Transverse colon (tissue), 4 donors: ENCODE measurements around a stretch of chr15.

GRCh38 chr15:39433445-39433777 is 147.5 kb upstream of the THBS1 start:
- PRO-cap = no peak
- RAMPAGE, long total RNA, 4 experiments = no peak in any of the 4 experiments

GRCh38 chr15:39595290-39596490 is 14.8 kb downstream of the THBS1 start:
- PRO-cap = no peak
- RAMPAGE, long total RNA, 4 experiments = start-site peak on the plus strand in 2 of 4 experiments, at chr15:39595643-39596323 at its widest, 22 to 110 reads per replicate

- PRO-cap = no peak
- RAMPAGE, long total RNA, 4 experiments = no peak in any of the 4 experiments
These were observed 33.2 kb downstream of the BMF start for GRCh38 chr15:40075290-40076138.

DNA sequence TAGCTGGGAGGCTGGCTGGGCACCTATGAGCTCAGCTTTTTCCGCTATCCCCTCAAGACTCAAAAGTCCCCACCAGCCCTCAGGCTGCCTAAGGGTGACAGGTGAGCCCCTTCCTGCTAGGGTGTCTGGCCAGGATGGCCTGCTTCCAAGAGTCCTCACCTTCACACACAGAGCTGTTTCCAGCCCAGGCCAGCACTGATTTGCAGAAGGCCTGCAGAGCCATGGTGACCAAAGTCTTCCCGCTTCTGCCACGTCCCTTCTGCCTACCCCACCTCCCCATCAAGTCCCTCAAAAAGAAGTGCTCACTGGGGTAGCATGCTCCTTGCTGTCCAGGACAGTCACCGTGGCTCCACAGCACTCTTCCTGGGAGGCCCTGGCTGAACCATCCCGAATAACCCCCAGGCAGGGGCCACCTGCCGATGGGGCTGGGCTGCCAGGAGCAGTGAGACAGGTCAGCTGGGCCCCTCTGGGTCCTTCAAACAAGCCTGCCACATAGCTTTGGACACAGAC is 20.4 kb downstream of the BMF start:
- PRO-cap = no peak
- RAMPAGE, long total RNA, 4 experiments = start-site peak on the minus strand in 1 of 4 experiments, centred at position 317 of the sequence, 18 reads per replicate

DNA sequence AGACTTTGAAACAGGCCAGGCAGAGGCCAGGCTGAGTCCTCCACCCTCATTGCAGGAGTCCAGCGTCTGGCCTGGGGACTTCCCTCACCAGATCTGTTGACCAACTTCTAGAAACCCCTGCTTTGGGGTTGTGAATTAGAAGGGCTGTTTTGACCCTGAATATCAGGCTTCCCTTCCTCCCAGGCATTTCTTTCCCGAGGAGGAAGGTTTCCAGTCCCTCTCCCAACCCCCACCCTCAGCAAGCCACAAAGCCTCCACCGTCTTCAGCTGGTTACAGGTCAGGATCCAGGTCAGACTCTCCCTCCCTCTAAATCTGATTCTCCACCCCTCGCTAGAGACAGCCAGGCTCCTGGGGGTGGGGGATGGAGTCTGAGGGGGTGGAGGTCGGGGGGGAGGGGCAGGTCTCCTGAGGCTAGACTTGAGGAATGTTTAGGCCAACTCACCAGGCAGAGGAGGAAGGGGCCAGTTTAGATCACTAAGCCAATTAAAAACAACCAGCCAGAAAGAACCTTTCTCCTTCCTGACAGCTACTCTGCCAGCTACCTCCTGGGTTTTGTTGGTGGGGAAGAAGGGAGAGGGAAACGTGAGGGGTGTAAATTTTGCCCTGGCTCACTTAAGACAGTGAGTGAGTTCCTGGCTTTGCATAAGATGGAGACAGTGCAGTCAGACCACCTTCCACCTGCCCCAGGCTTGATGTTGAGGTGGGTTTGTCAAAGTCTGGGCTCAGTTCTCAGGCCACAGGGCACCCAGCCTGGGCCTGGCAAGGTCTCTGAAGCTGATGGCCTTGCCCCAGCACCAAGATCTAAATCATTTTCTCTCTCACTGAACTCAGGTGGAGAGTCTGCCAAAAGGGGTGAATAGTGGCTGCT is 19.6 kb downstream of the BMF start:
- PRO-cap = no peak
- RAMPAGE, long total RNA, 4 experiments = no peak in any of the 4 experiments

GRCh38 chr15:40105937-40106463 is 2.7 kb downstream of the BMF start:
- PRO-cap = no peak
- RAMPAGE, long total RNA, 4 experiments = start-site peak on the minus strand in 1 of 4 experiments, at chr15:40106066-40106208 at its widest, 23 reads per replicate

DNA sequence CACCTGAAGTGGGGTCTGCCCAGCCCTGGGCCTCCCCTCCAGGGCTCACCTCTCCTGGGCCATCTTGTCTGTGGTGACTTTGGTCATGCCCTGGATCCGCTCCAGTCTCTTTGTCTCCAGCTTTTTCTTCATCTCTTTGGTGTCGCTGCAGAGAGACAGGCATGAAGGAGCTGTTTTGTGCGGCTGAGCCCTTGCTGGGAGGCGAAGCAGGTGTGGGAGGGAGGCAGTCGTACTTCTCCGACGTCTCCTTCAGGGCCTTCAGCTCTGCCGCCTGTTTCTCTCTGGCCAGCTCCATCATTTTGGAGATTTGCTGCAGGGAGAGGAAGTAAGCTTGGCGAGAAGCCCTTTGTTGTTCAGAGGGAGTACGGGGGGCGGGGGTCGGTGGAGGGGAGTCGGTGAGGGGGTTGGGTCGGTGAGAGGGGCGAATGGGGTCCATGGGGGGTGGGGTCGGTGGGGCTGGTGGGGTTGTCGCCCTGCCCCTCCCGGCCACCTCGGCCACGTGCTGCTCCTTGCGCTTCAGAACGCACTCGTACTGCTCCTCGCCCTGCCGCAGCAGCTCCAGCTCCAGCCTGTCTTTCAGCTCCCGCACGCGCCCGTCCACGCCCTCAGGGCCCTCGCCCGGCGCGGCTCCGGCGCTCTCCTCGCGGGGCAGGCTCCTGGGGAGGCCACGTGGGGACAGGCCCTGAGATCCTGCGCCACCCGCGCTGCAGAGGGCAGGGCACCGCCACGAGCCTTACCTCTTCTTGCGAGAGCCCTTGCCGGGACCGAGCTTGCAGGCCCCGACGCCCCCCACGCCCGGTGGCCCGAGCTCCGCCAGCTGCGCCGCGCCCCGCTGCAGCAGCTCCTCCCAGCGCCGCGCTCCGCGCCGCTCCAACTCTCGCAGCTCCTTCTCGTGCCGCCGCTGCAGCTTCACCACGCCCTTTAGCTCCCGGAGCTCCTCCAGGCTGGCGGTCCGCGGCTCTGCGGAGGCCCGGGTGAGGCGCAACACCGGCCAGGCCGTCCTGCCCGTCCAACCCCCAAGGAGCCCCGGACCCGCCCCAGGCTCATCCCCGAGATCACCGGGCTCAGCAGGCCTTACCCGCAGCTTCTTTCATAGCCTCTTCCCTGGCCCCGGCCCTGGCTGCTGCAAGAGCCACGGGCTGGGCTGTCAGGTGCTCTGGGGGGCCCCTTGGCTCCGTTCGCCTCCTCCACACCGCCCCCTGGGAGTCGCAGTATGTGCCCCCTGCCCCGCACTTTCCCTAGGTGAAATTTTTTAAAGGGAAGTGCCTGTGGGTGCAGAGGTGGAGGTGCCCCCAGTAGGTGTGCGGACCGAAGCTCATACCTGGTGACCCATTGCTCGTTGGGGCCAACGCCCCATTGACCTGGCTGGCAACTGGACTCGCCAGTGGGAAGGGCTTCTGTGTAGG is 8.2 kb upstream of the ANKRD63 start:
- PRO-cap = no peak
- RAMPAGE, long total RNA, 4 experiments = start-site peak on the minus strand in 2 of 4 experiments, centred at positions 624 to 794 of the sequence, 7 to 16 reads per replicate

GRCh38 chr15:40344715-40345211 is 4.0 kb upstream of the CCDC9B start:
- PRO-cap = bidirectional peak, plus-strand start at chr15:40344883, minus-strand start at chr15:40344840; bidirectional peak, plus-strand start at chr15:40345014, minus-strand start at chr15:40345024
- RAMPAGE, long total RNA, 4 experiments = no peak in any of the 4 experiments

DNA sequence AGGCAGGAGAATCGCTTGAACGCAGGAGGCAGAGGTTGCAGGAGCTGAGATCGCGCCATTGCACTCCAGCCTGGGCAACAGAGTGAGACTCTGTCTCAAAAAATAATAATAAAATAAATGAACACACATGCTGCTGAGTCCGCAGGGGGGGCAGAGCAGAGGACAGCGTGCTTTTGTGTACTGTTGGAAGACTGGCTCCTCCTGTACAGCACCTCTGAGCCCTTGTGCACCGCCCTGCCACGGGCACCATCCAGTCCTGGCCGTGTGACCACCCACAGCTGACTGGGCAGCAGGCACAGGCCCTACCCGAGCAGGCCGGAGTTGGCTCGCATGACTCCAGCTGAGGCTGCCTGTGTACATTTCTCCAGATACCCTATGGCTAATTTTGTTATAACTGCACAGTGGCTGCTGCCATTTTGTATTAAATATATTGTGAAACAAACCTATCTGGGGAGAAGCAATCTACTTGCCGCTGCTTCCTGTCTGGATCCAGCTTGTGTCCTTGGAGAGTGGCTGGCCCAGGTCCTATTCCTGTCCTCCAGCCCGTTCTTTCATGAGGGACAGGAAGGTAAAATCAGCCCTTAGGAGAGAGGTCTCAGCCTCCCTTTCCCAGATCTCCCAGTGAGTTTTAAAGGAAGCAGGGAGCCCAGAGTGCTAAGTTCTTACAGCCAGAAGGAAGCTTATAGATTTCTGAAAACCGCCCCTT is 14.6 kb downstream of the IVD start:
- PRO-cap = no peak
- RAMPAGE, long total RNA, 4 experiments = start-site peak on the plus strand in 1 of 4 experiments, centred at position 492 of the sequence, 8 reads per replicate

DNA sequence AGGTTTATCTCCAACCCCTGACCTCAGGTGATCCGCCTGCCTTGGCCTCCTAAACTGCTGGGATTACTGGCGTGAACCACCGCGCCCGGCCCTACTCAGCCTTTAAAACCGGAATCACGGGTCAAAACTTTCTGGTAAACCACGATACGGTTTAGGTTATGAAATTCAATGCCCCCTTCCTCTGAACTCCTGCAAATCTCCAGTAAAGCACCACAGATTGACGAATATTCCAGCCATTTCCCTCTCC is 794 bp upstream of the RAD51 start:
- PRO-cap = no peak
- RAMPAGE, long total RNA, 4 experiments = no peak in any of the 4 experiments

DNA sequence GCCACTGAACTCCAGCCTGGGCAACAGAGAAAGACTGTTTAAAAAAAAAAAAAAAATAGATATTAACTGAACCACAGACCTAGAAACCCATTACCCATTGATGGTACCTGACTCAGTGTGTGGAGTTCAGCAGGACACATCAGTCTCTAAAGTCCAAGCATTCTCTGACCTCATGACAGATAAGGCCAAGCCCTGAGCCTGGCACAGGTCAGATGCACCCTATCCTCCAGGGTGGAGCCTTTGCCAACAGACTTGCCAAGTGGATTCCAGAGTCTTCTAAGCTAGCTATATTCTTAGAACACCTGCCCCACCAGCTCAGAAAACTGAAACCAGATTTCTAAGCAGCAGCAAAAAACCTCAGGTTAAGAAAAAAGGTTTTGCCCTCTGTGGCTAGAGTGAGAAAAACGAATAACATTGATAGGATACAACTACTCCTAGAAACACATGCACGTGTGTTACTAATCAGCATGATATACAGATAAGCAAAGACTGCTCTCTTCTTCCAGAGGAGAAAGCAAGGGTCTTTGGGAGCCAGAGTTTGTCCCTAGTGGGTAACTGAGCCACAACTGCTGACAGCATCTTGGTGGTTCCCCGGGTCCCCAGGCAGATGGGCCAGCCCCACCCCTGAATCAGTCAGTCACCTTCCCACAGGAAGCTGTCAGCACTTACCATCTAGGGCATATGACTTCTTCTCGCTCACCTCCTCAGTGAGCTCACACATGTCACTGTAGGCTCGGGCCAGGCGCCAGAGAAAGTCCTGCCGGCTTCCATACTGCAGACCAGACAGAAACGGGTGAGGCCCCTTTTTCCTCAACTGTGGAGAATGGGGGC is 11.5 kb downstream of the RMDN3 start:
- PRO-cap = no peak
- RAMPAGE, long total RNA, 4 experiments = no peak in any of the 4 experiments

DNA sequence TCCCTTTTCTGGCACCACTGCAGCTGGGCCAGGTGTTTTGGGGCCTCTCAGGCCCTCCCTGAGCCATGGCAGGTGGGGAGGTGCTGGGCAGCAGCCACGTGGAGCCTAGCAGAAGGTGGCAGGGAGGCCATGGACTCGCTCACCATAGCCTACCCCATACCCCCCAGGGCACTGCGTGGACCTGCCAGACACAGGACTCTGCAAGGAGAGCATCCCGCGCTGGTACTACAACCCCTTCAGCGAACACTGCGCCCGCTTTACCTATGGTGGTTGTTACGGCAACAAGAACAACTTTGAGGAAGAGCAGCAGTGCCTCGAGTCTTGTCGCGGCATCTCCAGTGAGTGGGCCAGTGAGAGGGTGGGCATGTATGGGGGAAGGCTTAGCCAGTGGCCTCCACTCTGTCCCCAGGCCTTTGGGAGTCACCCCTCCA is 11.9 kb downstream of the SPINT1 start:
- PRO-cap = no peak
- RAMPAGE, long total RNA, 4 experiments = start-site peak on the plus strand in 3 of 4 experiments, centred at positions 278 to 281 of the sequence, 130 to 215 reads per replicate

GRCh38 chr15:40905914-40906277 is 11.6 kb downstream of the VPS18 start:
- PRO-cap = no peak
- RAMPAGE, long total RNA, 4 experiments = no peak in any of the 4 experiments

DNA sequence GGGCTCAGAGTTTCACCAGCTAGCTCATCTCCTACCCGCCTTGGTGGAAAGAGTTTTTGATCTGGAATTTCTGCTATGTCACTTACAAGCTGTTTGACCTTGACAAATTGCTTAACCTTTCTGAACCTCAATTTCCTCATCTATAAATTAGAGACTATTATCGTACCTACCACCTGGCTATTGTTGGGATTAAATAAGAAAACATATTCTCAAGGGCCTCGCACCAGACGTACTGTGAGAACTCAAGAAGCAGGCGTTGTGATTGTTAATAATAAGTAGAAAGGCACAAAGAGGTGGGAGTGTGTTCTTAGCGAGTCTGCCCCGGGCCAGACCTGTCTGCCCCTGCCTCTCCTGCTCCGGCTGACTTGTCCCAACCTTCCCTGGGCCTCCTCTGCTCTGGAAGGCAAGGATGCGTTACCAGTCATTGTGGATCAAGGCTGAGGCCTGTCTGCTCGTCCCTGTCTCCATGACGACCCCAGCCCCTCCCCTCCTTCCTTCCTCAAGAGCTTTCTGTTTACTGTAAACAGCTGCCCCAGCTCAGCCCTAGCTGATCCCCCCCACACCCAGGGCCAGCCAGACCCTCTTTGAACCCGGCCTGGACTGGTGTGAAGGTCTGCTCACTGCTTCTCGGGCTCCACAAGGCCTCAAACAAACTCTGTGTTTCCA is 16.7 kb downstream of the VPS18 start:
- PRO-cap = no peak
- RAMPAGE, long total RNA, 4 experiments = no peak in any of the 4 experiments

- PRO-cap = unidirectional peak, minus-strand start at chr15:40927088
- RAMPAGE, long total RNA, 4 experiments = no peak in any of the 4 experiments
These were observed 2.2 kb upstream of the DLL4 start for GRCh38 chr15:40926853-40927328.

DNA sequence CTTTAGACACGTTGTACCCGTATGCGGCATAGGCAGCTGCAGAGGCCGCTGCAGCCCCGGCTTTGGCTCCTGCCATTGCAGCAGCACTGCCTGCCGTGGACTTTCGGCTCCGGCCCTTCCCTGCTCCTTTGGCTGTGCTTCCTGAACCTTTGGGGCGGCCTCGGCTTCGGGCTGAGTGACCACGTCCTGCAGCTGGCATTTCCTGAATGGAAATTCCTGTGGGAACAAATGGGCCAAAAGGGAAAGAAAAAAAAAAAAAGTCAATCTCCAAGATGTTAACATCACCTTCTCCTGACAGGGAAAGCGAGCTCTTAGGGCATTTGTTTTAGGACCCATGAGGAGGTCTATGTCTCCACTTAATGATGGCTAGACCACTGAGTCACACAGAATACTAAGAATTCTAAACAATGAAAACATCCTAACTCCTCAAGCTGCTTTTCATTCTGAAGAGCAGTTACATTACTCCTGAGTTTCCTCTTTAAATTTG is 29.6 kb downstream of the CHAC1 start:
- PRO-cap = no peak
- RAMPAGE, long total RNA, 4 experiments = no peak in any of the 4 experiments

DNA sequence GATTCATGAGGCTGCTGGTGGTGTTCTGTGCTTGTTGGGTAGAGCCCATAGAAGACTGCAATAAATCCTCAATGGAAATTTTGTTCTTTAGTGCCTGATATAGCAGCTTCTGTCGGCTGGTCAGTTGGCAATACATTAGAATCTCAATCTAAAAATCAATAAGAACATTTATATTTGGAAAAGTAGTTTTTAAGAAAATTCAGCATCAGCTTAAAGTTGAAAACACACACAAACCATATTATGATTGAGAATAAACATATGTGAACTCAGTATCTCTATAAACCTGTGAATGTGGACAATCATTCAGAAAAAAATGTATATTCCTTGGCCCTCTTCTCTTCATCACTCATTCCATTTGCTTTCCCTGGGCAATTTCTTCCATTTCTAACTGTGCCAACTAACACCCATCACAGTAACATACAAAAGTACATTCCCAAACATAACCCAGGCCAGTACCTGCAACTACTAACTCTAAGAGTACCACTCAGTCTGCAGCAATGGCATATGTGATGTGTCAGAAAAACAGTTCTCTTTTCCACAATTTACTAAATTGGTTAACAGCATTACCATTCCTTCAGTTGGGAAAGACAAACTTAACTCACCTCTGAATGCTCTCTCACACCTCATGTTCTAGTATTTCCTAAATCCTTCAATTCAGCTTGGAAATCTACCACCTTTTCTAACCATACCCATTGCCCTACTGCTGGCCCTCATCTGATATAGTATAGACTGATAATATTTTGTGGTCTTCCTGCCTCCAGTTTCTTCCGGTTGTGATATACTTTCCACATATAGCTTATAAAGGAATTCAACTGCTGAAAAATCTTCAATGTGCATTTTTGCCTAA is 65.9 kb downstream of the INO80 start:
- PRO-cap = no peak
- RAMPAGE, long total RNA, 4 experiments = start-site peak on the minus strand in 1 of 4 experiments, centred at positions 143 to 636 of the sequence, 7 to 11 reads per replicate

GRCh38 chr15:41071654-41072226 is 44.3 kb downstream of the INO80 start:
- PRO-cap = no peak
- RAMPAGE, long total RNA, 4 experiments = start-site peak on the minus strand in 1 of 4 experiments, at chr15:41071674-41071950 at its widest, 7 reads per replicate

DNA sequence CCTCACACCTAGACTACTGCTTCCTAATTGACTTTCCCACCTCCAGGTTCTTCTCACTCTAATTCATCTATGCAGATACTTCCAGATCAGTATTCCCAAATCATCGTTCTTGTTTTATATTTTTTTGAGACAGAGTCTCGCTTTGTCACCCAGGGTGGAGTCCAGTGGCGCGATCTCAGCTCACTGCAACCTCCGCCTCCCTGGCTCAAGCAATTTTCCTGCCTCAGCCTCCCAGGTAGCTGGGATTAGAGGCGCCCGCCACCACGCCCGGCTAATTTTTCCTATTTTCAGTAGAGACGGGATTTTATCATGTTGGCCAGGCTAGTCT is 12.8 kb downstream of the INO80 start:
- PRO-cap = no peak
- RAMPAGE, long total RNA, 4 experiments = no peak in any of the 4 experiments

DNA sequence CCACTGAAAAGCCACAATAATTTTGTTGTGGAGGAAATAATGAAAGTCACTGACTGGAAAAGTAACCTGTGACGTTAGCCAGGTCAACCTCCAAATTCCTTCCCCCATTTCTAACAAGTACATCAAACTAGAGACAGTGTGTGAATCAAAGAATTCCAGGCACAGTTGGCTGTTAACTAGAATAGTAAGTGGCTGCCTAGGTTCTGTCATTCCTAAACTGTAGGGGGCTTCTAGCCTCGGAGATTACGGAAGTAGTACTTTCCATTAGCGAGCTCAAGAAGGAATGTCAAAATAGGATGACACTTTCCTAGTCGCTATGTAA is 1.1 kb downstream of the INO80 start:
- PRO-cap = no peak
- RAMPAGE, long total RNA, 4 experiments = no peak in any of the 4 experiments